ENCODE data around the genes BLID and CRTAM.

- PRO-cap, 3 experiments: no peak in any of the 3 experiments
These were observed 20.1 kb downstream of the BLID start for GRCh38 chr11:122095845-122096432.

GRCh38 chr11:122116048-122116608, at the start of gene BLID:
Gene BLID, minus strand, starts transcription at chr11:122116215.
- PRO-cap, 3 experiments: no peak in any of the 3 experiments

- PRO-cap, 3 experiments: no peak in any of the 3 experiments
These were observed 89.4 kb upstream of the BLID start for GRCh38 chr11:122205324-122205924.

DNA sequence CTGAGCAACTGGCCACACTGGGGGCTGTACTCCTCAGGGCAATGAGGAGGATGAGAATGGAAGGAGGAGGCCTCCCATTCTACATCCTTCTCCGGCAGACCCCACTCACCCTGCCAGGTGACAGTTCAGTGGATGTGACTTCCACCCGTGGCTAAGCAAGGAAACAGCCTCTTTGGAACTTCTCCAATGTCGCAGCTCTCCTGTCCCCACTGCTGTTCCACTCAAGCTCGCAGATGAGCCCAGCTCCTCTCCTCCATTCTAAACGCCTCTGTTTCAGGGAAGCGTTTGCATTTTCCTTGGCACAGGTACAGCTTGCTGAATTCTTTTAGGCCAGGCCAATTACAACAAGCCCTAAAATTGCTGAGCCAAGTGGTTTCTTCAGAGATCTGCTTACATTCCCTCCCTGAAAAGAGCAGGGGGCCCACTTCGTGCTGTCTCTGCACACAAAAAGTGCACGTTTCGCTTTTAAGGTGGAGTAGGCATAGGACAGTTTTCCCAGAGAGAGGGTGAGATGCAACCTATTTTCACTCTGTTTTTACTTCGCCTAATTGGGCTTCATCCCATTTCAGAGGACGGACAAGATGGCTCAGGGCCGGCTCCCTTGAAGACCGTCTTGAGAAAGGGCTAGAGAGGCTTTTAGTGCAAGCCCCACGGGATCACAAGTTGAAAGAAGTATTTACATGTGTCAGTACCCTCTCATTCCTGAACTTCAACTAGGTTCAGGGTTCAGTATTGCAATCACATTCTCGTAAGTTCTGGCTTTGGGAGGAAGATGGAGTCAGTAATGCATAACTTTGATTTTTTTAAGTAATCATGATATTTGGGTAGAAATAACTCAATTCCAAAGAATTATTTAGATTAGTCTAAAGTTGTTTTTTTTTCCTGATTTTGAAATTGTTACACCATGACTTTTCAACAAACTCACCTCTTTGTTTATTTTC, 91.6 kb upstream of the BLID start:
- PRO-cap, 3 experiments: peak in 1 of 3 experiments; most common plus-strand start position 564 of the sequence (in 1); most common minus-strand start position 270 of the sequence (in 1)

- PRO-cap, 3 experiments: no peak in any of the 3 experiments
These were observed 232.9 kb upstream of the UBASH3B start for GRCh38 chr11:122422494-122423155.

- PRO-cap, 3 experiments: no peak in any of the 3 experiments
These were observed 88.0 kb downstream of the UBASH3B start for GRCh38 chr11:122743536-122743886.

DNA sequence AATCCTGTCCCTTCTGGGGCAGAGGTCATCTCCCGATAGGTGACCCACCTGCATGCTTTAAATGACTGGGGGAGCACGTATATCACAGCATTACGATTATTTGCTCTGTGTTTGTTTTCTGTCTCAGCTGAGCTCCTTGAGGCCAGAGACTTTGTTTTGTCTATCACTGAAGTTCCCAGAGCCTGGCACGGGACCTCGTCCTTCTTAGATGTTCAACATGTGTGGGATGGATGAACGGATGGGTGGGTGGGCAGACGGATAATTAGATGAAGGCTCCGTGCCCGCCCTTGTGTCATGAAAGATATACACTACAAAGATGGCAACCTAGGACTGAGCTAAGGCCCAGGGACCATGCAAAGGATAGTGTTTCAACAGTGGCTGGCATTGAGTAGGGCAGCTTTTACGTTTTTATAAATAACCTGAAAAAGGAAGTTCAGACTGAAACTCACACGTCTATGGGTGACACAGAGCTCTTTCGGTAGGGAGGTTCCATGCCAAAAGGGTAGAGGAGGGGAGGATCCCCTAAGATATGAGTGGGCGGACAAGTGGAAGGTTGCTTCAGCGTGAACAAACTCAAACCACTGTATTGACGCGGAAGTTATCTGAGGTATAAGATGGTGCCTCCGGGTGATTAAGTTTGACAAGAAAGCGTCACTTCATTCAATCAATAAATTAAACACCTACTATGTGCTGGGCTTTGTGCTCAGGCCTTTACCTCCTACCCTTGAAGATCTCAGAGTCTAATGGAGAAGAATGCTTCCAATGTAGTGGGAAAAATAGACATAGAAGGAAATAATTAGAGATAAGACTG, 90.5 kb downstream of the UBASH3B start:
- PRO-cap, 3 experiments: no peak in any of the 3 experiments

- PRO-cap, 3 experiments: no peak in any of the 3 experiments
These were observed 61.8 kb upstream of the CRTAM start for GRCh38 chr11:122776260-122777054.

DNA sequence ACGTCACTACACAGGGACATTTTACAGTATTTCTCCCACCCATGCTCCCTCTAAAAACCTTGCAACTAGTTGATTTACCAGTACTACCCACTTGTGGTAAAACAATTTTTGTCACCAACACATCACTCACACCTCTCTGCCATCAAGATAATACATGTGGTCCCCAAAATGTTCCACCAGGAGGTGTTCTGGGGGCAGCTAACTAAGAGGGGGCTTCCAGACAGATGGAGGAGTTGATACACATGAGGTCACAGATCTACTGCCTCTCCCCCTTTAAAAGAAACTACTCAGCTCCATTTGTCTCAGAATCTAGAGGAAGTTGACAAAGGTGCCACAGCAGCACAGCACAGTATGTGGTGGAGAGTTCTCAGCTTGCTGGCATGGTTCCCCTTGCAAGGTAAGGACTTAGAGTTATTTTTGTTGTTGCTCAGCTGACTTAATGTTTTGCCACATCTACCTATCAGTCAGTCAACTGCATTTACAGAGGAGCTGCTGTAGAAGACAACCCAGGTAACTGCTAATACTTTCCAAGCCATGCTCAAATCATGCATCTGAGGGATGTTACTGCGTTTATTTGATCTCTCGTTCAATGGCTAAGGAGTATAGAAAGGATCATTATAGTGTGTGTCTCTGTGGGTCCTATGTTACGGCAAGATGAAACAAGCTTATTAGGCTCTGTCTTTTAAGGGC, at the start of gene CRTAM:
CRTAM (plus strand) TSS at position 305 of the 690 bp plus-strand sequence.
- PRO-cap, 3 experiments: peak in 2 of 3 experiments; most common plus-strand start position 305 of the sequence (in 2)

GRCh38 chr11:122852089-122852463, 13.8 kb downstream of the CRTAM start:
- PRO-cap, 3 experiments: no peak in any of the 3 experiments

GRCh38 chr11:122984097-122985093, 2.8 kb upstream of the BSX start:
- PRO-cap, 3 experiments: no peak in any of the 3 experiments

DNA sequence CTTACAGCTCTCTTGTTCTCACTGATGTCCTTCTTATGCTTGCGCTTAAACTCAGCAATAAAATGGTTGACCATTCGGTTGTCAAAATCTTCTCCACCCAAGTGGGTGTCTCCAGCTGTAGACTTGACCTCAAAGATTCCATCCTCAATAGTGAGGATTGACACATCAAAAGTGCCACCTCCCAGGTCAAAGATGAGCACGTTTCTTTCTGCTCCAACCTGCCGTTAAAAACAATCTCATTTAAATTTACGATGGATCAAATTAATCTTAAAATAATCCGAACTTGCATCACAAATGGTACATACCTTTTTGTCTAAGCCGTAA, 2.2 kb downstream of the HSPA8 start:
- PRO-cap, 3 experiments: no peak in any of the 3 experiments

DNA sequence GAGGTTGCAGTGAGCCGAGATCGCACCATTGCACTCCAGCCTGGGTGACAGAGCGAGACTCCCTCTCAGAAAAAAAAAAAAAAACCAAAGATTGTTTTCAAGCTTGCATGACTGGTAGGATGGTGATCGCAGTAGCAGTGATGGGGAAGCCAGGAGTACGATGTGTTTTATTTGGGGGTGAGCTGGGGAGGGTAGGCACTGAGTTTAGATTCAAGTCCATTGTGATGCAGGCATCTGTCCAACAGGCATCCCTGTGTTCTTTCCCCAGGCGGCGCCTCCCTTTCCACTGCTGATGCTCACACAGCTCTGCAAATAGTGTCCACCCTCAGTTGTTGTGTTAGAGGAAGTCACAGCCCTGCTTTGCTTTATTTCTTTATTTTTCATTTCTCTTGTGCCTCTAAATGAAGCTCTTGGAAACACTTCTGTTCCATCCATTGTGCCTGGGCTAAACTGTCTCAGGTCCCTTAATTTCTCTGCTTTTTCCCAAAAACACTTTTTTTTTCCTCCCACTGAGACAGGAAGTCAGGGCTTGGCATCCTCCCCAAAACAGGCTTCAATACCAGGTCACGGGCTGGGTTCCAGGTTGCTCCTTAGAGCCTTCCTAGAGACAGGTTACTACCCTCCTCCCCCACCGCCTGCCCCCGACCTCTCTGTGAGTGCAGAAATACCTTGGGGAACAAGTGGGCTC, 38.5 kb upstream of the HSPA8 start:
- PRO-cap, 3 experiments: no peak in any of the 3 experiments

DNA sequence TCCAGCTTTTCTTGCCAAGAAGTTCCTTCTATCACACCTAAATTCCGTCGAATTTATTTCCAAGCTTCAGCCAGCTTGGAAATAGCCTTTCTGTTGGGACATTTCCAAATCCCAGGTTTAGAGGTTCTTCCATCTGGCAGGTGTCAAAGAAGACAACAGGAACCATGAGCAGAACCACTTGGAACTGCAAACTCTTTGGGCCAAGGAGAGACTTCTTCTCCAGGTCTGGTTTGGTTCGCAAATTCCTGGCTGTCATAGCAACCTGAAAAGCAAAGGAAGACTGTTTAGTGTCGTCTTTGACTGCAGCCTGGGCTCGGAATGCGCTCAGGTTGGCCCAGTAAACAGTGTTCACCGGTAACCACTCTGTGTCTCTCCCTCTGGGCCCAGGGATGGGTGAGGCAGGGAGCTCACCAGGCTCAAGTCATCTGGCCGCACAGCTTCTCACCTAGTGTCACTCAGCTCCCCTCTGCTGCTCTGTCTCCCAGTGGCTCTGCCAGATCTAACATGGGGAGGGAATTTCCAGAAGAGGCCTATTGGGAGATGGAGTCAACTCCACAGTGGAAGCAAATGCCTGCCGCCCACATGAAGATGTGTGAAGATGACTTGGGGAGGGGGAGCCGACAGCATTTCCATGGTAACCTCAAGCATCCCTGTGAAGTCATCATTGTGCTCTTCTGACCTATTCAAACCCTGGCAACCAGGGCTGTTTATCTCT, 11.9 kb upstream of the CLMP start:
- PRO-cap, 3 experiments: no peak in any of the 3 experiments

GRCh38 chr11:123358072-123358944, 71.8 kb upstream of the GRAMD1B start:
- PRO-cap, 3 experiments: no peak in any of the 3 experiments

GRCh38 chr11:123450530-123451050, 20.5 kb downstream of the GRAMD1B start:
- PRO-cap, 3 experiments: no peak in any of the 3 experiments

DNA sequence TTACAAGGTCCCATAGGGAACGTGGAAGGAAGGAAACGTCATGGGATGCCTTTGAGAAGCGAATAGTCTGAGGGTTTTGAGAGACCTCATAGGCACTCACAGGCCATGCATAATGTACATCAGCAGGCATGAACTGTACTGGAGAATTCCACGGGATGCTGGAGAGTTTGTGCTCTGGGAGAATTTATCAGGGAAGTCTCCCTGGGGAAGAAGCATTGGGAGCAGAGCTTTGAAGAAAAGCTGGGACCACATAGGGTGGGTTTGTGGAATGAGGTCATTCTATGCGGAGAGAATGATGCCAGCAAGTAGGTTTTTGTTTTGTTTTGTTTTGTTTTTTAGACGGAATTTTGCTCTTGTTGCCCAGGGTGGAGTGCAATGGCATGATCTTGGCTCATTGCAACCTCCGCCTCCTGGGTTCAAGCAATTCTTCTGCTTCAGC, 112.1 kb downstream of the SCN3B start:
- PRO-cap, 3 experiments: no peak in any of the 3 experiments

DNA sequence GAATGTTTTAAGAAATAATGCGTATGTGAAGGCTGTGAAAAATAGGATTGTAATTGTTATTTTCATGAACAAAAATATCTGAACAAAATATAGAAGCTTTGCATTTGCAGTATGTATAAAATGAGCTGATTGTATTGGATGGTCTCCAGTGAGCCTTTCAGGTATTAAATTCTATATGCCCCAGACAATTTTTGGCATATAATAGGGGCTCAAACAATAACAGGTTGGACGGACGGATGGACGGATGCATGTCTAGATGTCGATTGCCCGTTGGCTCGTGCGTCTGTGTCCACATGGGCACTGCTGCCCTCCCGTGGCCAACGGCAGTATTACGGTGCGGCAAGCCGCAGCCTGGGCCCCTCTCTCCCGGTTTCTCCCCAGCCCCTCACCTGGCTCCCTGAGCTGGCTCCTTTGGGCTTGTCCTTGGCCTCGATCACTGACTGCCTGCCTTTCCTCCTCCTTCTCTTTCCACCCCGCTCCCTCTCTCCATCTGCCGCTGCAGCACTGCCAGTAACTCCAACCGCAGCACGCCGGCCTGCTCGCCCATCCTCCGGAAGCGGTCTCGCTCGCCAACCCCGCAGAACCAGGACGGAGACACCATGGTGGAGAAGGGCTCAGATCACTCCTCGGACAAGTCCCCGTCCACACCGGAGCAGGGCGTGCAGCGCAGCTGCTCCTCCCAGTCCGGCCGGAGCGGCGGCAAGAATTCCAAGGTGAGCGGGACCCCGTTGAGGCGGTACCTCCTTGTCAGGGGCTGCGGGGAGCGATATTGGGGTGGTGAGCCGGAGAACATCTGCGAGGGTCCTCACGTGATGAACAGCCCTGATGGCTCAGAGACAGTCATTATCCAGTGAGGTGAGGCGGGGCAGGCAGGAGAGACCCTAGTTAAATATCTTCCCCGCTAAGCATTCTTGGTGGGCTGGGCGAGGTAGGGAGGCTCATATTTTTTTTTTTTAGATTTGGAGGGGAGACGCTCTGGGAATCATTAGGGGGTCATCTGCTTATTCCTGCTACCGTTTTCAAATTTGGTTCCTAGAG, 77.2 kb downstream of the SCN3B start:
- PRO-cap, 3 experiments: no peak in any of the 3 experiments

DNA sequence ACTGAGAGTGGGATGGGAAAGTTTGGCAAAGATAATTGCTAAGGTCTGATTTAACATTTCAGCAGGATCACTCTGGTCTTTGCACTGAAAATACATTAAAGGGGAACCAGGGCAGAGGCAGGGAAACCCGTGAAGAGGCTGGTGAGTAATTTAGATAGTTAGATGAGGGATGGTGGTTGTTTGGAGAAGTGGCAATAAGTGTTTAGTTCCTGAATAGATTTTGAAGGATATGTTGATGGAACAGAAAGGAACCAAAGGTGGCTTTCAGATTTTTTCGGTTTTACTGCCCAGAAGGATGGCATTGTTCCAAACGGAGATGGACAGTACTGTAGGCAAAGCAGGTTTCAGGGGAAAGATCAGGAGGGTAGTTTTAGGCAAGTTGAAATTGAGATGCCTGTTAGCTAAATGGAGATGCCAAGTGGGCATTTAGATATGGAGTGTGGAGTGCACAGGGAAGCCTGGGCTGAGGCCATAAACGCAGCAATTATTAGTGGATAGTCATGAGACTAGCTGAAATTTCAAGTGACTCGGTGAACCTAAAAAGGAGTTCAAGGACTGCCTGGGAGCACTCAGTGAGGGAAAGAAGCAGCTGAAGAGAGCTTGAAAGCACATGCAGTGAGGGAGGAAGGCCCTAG, 50.6 kb downstream of the SCN3B start:
- PRO-cap, 3 experiments: no peak in any of the 3 experiments

DNA sequence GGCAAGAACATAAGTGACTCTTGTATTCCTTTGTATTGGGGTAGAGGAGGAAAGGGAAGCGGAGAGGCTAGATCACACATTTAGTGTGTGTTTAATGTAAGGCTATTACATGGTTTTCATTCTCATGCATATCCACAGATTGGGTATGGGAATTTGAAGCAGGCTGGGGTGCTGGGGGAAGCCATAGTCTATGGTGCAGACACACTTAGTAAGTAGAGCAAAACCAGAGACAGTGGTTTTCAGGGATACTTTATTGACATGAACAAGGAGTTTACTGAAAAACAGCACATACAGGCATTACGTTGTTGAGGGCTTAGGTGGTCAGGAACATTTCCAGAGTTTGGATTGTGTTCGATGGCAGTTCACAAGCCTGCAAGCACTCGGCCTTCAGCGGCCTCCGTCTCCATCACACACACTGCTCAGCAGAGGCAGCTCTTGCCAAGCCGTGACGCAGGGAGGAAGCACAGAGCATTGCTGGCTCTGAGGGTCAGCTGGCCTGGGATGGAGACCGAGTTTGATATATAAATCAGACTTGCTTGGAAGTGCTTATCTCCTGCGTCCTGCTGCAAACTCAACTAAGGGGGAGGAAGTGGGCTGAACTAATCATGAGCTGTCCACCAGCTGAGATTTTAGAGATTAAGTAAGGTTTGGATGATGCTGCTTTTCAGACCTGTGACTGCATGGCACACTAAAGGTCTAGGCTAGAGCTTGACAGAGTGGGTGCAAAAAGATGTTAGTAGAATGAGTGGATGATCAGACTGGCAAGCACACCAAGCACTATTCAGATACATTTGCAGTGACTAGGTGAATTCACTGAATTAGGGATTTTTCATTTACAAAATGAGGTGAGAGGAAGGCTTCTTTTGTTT, 25.2 kb downstream of the SCN3B start:
- PRO-cap, 3 experiments: no peak in any of the 3 experiments